ENCODE measurements around the genes MMP11 and SMARCB1.

- PRO-cap = no peak
Measured at GRCh38 chr22:22712167-22712551, 67.7 kb downstream of the GGTLC2 start.

DNA sequence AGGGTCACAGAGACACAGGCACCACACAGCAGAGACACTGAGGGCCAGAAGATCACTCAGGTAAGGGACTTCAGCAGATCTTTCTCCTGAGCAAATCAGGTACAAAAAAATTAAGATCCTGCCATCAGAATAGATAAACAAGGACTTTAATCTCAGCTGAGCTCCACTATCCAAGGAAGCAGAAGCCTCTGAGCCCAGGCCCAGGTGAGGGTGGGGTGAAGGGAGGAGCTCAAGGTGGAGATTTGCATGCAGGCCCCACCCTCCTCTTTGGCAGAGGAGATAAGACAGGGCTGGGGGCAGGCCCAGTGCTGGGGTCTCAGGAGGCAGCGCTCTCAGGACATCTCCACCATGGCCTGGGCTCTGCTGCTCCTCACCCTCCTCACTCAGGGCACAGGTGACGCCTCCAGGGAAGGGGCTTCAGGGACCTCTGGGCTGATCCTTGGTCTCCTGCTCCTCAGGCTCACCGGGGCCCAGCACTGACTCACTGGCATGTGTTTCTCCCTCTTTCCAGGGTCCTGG lies 114.0 kb downstream of the GGTLC2 start:
- PRO-cap = no peak

DNA sequence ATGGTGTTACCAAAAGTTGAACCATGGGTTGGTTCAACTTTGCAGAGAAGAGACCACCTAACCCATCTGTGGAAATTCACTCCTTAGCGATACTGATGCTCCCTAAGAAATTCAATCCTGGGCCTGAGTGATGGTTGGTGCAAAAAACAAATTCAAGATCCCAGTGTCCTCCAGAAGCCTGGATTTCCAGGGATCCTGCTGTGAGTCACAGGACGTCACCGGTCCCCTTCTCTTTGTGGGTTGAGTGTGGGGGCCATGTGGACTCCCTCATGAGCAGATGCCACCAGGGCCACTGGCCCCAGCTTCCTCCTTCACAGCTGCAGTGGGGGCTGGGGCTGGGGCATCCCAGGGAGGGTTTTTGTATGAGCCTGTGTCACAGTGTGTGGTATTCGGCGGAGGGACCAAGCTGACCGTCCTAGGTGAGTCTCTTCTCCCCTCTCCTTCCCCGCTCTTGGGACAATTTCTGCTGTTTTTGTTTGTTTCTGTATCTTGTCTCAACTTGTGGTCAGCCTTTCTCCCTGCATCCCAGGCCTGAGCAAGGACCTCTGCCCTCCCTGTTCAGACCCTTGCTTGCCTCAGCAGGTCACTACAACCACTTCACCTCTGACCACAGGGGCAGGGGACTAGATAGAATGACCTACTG lies 11.7 kb downstream of the IGLL5 start:
- PRO-cap = no peak

- PRO-cap = no peak
Measured at GRCh38 chr22:22902073-22902541, 14.5 kb downstream of the IGLL5 start.

DNA sequence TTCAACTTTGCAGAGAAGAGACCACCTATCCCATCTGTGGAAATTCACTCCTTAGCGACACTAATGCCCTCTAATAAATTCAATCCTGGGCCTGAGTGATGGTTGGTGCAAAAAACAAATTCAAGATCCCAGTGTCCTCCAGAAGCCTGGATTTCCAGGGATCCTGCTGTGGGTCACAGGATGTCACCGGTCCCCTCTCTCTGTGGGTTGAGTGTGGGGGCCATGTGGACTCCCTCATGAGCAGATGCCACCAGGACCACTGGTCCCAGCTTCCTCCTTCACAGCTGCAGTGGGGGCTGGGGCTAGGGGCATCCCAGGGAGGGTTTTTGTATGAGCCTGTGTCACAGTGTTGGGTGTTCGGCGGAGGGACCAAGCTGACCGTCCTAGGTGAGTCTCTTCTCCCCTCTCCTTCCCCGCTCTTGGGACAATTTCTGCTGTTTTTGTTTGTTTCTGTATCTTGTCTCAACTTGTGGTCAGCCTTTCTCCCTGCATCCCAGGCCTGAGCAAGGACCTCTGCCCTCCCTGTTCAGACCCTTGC lies 17.1 kb downstream of the IGLL5 start:
- PRO-cap = no peak

DNA sequence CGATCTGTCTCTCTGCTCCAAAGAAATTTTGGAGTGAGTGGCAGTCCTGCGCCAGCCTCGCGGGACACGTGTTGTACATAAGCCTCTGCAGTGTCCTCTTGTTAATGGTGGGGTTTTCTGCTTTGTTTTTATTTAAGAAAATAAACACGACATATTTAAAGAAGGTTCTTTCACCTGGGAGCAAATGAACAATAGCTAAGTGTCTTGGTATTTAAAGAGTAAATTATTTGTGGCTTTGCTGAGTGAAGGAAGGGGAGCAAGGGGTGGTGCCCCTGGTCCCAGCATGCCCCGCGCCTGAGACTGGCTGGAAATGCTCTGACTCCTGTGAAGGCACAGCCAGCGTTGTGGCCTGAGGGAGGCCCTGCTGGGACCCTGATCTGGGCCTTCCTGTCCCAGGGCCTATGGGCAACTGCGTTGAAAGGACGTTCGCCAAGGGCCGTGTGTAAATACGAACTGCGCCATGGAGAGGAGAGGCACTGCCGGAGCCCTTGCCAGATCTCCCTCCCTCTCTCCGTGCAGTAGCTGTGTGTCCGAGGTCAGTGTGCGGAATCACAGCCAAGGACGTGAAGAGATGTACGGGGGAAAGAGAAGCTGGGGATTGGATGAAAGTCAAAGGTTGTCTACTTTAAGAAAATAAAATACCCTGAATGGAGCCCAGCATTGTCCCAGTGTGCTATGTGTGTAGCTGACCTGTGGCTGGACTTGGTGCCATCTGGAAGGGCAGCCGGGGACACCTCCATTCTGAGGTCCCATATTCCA lies 17.2 kb downstream of the RSPH14 start:
- PRO-cap = no peak

- PRO-cap = no peak
Measured at GRCh38 chr22:23212442-23213037, 32.2 kb downstream of the BCR start.

DNA sequence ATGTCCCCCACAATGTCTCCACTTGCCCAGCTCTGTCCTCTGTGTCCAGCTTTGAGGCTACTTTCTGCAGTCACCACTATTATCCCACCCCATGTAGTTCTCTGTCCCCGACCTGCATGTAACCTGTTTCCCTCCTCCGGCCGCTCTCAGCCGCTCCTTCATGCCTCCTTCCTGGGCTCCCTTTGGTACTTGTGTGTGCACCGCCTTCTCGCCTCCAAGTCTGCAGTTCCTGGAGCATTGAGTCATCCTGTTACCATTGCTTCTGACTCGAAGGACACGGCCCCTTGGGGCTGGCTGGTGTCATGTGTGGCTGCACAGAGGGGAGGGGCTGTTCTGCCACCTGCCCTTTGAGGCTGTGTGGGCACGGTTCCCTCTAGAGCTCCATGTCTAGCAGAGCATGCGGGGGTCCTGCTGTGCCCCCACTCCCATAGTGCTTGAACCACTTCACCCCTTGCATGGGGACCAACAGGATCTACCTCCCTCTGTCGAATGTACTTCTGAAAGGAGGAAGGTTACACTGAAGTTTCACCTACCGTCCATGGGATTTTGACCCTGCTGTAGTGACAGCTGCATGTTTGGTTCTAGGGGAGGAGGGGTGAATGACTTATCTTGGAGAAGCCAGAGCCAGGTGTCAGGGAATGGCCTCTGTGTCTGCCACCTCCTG lies 39.6 kb downstream of the BCR start:
- PRO-cap = unidirectional peak, minus-strand start at position 222 of the sequence

DNA sequence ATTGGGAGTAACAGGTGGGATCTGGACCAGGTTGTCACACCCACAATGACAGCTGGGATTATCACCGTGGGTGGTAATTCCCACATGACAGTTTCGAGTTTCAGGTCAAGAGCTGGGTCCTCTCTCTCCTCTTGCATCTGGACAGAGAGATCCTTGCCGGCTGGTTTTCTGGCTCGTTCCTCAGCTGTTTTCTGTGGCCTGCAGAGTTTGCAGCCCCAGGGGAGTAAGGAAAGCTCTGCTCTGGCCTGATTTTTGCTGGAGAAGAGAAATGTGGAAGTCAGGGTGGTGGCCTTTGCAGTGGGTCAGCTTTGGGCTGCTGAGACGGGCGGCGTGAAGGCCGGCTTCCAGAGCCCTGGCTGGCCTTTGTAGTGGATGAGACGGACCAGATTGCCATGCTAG lies 57.1 kb downstream of the BCR start:
- PRO-cap = bidirectional peak, plus-strand start at position 295 of the sequence, minus-strand start at position 139 of the sequence

DNA sequence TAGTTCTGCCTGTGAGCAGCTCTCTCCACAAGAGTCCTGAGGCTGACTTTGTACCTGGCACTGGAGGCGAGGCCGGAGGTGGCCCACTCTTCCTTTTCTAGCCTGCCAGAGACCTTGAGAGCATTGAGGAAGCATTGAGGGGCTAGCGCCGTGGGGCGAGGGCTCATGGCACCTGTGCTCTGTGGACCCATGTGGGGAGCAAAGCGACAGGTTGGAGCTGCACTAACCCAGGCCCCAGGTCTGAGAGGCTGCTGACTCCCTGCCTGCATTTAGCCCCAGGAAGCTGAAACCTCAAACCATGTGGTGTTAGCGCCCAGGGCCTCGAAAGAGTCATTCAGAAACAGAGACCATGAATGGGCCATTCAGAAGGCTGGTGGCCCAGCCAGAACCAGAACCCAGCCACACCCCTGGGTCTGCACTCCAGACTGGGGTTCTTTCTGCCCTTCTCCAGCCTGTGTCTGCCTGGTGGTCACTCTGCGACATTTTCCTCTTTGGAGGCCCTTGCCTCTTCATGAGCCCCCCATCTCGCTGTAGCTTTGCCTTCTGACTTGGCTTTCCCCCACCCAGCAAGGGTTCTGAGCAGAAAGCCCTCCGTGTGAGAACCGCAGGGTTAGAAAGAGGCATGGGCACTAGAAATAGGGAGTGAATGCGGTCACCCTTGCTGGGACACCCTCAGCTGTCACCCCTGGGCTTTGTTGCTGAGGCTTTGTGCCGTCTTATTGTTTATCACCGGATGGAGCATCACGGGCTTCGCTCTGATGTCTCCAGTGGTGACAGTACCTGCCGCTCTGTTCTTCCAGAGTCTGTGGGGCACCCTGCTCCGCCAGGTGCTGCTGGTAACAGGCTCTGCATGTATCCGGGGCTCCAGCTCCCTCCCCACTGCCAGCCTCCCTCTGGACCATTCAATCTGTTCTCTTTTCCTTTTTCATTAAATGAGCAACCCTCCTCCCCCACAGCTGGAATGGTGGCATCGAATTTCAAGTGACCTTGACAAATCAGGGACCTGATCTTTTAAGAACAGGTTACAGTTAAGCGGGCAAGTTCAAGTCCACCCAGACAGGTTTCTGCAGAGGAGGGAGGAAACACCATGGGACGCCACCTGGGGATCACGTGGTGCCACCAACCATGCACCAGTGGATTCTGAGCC lies 88.9 kb downstream of the BCR start:
- PRO-cap = no peak

GRCh38 chr22:23283584-23284709 lies 103.6 kb downstream of the BCR start:
- PRO-cap = no peak

DNA sequence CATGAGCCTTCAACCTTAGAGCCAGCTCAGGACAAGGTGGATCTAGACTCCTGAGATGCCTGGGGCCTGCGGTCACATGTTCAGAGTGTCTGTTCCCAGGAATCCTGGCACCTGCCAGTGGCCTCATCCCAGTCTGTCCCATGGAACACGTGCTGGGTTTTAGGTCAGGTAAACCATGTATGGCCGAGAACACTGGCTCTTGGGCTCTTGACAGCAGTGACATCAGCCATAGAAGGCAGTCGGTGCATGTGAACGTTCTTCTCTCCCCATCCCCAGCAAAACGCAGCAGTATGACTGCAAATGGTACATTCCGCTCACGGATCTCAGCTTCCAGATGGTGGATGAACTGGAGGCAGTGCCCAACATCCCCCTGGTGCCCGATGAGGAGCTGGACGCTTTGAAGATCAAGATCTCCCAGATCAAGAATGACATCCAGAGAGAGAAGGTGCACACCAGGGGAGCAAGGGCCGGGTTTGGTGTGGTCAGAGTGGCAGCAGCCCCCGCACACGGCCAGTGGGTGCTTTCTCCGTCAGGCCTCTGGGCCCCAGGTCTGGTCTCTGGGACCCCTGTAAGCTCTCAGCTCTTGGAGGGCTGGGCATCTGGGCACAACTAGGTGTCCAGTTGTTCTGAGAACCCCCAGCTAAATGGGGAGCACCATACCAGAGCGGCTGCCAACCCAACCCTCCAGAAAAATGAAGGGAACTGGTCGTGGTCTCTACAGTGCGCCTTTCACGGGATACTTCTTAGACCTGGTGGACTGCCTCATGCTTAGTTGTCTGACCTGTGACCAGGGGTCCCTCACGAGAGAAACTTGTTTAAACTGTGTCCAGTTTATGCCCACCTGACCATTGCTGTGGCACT lies 104.7 kb downstream of the BCR start:
- PRO-cap = no peak

GRCh38 chr22:23292226-23292981 lies 112.1 kb downstream of the BCR start:
- PRO-cap = no peak

DNA sequence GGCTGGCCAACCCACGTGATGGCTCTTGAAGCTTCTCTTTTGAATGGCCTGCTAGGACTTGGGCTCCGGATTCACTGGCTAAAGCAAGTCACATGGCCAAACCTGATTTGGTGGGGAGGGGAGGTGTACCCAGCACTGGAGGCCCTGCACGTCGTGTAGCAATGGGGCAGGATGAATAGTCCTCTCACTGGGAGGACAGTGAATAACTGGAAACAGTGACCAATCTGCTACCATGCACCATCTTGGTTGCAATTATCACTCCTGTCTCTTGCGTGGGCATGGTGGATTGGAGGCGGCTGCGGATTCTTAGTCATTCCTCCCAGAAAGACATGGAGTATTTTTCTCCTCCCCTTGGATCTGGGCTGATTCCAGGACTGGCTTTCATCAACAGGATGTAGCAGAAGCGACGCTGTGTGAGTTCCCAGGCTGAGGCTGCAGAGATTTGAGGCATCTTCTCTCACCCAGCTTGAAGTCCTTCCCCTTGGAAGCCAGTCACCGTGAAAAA lies 70.5 kb downstream of the IGLL1 start:
- PRO-cap = no peak

- PRO-cap = no peak
Measured at GRCh38 chr22:23520725-23521086, 59.4 kb downstream of the IGLL1 start.

- PRO-cap = no peak
Measured at GRCh38 chr22:23700547-23701185, 9.9 kb downstream of the RGL4 start.

DNA sequence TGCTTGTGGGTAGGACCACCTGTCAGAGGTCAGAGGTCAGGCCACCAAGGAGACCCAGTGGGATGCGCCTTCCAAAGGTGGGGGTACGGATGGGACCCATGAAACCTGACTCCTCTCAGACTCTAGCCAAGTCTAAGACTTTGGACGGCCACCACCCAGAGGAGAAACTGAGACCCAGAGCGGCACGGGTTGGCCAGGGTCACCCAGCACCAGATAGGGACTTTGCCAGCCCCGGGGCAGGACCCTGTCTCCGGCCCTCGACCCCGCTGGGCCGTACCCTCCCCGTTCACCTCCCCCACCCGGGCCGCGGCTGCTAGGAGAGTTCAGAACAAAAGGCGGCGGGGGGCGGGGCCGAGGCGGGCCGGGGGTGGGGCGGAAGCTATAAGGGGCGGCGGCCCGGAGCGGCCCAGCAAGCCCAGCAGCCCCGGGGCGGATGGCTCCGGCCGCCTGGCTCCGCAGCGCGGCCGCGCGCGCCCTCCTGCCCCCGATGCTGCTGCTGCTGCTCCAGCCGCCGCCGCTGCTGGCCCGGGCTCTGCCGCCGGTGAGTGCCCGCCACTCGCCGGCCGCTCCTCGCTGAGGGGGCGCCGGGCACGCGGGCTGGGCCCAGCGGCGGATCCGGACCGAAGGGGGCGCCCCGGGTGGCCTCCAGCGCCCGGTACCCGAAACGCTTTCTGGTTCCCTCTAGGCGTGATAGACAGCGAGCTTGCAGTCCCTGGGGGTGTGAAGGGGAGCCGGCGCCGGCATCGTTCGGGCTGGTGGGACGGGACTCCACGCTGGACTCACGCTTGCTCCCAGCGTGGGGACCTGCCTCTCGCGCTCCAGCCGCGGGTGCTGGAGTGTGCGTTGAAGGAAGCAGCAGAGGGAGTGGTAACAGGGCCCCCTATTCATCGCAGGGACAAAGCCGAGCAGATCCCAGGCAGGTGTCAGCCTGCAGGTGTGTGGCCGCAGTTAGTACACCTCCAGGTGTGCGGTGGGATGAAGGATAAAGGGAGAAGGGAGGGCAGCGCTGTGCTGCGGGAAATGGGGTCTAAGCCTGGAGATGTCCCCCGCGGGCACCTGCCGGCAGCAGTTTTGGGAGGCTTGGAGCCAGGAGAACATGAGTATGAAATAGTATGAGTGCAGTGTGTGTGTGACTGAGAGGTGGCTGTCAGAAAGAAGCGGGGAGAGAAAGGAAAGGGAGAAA lies at the start of gene MMP11:
Gene MMP11, plus strand, starts transcription at position 412 of the 1,183 bp plus-strand sequence.
- PRO-cap = bidirectional peak, plus-strand start at position 412 of the sequence, minus-strand start at position 306 of the sequence

GRCh38 chr22:23786605-23787603 lies at the start of gene SMARCB1:
Gene SMARCB1, plus strand, starts transcription at chr22:23786966.
- PRO-cap = bidirectional peak, plus-strand start at chr22:23786980, minus-strand start at chr22:23786779; bidirectional peak, plus-strand start at chr22:23787485, minus-strand start at chr22:23787327

DNA sequence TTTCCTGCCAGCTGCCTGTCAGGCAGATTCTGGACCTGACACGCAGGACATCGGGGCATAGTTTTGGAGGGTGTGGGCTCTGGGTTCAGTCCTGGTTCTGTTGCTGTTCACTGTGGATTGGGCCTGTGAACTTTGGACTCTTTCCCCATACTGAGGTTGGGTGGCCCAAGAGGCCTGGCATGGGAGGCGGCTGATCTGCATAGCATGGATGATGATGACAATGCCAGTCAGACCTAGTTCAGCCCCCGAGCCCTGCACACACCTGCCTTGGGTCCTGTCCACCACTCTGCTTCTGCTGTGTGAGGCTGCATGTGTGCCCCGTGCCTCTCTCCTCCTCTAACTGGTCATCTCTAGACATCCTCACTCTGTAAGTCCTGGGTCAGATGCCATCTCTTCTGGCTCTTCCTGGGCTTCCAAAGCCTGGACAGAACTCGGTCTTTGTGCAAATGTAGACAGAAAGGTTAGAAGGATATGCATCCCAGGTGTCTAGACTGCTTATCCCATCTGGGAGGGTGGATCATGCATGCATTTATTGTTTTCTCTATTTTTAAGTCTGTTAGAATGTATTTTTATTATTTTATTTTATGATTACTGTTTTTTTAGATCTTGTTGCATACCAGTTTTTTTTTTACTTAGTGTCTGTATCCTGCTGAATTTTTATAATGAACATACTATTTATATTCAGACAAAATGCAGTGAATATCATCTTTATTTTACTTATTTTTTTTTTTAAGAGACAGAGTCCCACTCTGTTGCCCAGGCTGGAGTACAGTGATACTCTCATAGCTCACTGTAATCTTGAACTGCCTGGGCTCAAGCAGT lies 16.9 kb downstream of the SMARCB1 start:
- PRO-cap = no peak

DNA sequence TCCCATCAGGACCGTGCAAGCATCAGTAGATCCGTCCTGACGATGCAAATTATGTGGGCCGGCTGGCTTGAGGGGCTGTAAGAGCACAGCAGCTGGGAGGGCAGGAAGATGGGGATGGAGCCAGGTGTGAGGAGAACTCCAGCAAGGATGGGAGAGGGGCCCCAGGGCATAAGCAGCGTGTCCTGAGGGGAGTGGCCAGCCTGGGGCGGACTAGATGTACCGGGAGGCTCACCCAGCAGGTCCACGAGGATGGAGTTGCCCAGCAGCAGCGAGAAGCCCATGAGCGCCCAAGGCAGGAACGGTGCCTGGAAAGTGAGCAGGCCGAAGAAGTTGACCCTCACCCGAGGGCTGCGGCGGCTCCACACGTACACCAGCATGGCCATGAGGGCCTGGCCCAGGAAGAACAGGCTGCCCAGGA lies 1.4 kb downstream of the DERL3 start:
- PRO-cap = no peak

All from cardiac septum (tissue), 1 donor.